Kidney epithelial cell (primary cell): ENCODE measurements around a stretch of chr2.

GRCh38 chr2:31365548-31365747 lies 49.1 kb downstream of the XDH start:
- RAMPAGE, long total RNA = no peak
- RRBS = 91% methylated on average over 2 of the region's 4 CpGs

GRCh38 chr2:31930211-31930644 lies 80.6 kb downstream of the MEMO1 start:
- RAMPAGE, long total RNA = no peak
- RRBS = no CpG with 5 or more reads among the region's 2 CpGs

DNA sequence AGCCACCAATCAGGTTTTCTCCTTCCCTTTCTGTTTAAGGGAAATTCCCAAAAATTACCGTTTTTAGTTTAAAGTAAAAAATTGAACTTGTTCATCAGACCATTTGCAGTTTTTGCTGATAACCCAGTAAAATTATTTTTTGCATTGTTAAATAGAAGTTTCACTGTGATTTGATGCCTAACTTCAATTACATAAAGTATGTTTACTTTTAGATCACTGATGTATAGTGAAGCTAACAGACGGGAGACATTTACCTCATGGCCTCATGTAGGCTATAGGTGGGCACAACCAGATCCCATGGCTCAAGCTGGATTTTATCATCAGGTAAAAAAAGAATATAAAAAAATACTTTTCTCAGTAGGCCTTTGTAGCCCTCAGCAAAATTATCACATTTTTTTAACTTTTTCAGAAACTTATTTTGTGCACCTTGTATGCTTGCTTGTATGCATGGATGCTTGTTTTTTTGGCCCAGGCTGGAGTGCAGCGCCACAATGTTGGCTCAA lies 35.1 kb downstream of the BIRC6 start:
- RAMPAGE, long total RNA = no peak
- RRBS = no CpG with 5 or more reads among the region's 3 CpGs

DNA sequence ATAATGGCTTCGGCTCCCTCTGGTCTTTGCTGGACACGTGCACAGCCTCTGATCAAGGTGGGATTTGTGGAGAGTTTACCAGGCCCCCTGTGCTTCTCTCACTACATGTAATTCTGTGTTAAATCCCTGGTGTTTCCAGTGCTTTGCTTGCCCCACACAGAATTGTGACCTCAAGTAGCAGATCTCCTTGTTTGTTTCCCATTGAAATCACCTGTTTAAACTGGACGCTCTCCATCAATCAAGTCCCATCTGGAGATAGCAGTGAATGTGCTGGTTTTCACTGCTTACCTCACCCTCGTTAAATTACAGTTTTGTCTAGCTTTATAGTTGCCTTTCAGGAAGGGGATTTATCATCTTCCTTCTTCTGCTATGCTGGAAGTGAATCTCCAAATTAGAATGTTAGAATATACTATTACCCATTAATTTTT lies 71.4 kb downstream of the BIRC6 start:
- RAMPAGE, long total RNA = no peak
- RRBS = no CpG with 5 or more reads among the region's 4 CpGs

DNA sequence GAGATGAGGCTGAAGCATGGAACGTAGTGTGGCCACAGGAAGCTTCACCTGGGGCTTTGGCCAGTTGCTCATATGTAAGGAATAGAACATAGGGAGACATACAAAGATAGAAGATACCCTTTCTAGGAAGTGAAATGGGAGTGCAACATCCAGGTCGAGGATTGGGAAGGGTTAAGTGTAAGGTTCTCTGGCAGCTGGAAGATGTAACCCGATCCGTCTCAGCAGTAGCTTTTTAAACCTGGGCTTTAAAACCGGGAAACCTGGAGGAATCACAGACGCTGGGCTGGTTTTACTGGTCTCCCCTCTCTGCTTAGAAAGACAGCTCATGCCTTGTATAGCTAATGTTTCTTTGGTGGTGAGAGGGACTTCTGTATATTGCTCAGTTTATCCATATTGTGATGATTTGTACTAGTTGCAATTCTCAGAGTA lies 8.8 kb upstream of the LTBP1 start:
- RAMPAGE, long total RNA = no peak
- RRBS = no CpG with 5 or more reads among the region's 6 CpGs

- RAMPAGE, long total RNA = no peak
- RRBS = no CpG with 5 or more reads among the region's 3 CpGs
These were observed 263.9 kb downstream of the LTBP1 start for GRCh38 chr2:33210433-33211192.

- RAMPAGE, long total RNA = no peak
- RRBS = no CpG with 5 or more reads among the region's 7 CpGs
These were observed 219.3 kb upstream of the RASGRP3 start for GRCh38 chr2:33257228-33257542.

DNA sequence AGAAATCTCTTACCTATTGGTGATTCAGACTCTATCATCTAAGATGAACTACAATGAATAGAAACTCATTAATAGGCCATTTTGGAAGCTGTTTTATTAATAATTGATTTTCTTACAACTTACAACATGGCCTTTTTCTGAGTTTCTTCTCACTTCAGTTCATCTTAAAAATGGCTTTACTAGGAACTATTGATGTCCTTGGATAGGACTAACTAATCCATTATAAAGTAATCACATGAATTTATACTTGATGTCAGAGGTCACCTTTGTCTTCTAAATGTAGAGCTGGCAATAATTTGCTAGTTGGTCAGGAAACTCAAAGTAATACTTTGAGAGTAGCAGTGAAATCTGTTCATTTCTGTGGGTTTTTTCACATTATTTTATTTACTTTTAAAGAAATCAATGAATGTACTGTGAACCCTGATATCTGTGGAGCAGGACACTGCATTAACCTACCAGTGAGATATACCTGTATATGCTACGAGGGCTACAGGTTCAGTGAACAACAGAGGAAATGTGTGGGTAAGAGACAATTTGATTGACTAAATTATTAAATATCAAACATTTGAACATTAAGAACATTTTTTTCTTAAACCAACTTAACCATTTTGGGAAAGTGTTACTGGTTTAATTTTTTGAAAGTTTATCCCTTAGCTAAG lies 203.1 kb upstream of the RASGRP3 start:
- RAMPAGE, long total RNA = no peak
- RRBS = no CpG with 5 or more reads among the region's 1 CpG

GRCh38 chr2:33444874-33445517 lies 31.5 kb upstream of the RASGRP3 start:
- RAMPAGE, long total RNA = no peak
- RRBS = no CpG with 5 or more reads among the region's 3 CpGs

- RAMPAGE, long total RNA = no peak
- RRBS = no CpG with 5 or more reads among the region's 3 CpGs
These were observed 17.9 kb downstream of the RASGRP3 start for GRCh38 chr2:33494481-33494680.

GRCh38 chr2:33532986-33533214 lies 56.5 kb downstream of the RASGRP3 start:
- RAMPAGE, long total RNA = no peak
- RRBS = no CpG with 5 or more reads among the region's 1 CpG

GRCh38 chr2:36394557-36395179 lies 39.1 kb downstream of the CRIM1 start:
- RAMPAGE, long total RNA = no peak
- RRBS = no CpG with 5 or more reads among the region's 7 CpGs

DNA sequence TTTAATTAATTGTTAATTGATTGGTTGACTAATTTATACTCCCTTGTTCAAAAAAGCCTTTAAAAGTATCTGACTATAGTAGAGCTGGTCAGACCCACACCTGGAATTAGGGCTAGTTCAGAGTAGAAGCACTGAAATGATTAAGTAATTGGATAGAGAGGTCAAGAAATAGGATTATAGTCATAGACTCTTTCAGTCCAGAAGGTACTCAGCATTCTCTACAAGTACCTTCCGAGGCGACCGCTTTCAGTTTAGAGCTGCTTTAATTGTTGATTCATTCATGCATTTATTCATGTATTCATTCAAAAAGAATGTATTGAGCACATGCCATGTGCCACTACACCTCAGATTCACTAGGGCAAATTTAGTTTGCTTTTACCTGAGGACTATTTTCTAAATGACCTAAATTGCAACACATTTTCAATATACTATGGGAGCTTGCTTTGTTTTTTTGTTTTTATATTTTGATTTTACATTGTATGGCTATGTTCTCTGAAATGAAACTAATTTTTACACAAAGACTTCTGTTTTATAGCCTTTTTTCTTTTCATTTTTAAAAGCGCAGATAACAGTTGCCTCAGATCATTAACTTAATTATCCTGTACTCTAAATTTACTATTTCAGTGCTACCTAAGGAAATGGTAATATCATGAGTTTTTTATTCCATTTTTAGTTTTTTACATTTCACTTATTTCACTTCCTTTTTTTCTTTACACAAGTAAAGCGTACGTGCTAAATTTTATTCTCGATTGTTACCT lies 48.8 kb downstream of the CRIM1 start:
- RAMPAGE, long total RNA = no peak
- RRBS = no CpG with 5 or more reads among the region's 7 CpGs

- RAMPAGE, long total RNA = no peak
- RRBS = no CpG with 5 or more reads among the region's 10 CpGs
These were observed 67.1 kb downstream of the FEZ2 start for GRCh38 chr2:36530581-36531487.

DNA sequence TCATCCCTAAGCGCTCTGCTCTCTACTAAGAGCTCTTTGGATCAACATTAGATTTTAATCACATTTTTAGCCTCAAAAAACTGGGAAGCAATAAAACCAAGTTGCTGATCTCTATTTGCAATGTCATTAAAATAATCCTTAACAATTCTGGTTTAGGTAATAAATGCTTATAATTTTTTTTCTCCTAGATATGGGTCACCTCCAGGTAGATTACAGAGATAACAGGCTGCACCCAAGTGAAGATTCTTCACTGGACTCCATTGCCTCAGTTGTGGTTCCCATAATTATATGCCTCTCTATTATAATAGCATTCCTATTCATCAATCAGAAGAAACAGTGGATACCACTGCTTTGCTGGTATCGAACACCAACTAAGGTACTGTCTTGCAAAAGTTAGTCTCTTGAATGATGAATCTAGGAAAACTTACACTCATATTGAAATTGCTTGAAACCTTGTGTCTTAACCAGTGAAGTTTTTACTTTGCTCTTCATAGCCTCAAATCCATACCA lies 51.1 kb downstream of the FEZ2 start:
- RAMPAGE, long total RNA = no peak
- RRBS = no CpG with 5 or more reads among the region's 2 CpGs

DNA sequence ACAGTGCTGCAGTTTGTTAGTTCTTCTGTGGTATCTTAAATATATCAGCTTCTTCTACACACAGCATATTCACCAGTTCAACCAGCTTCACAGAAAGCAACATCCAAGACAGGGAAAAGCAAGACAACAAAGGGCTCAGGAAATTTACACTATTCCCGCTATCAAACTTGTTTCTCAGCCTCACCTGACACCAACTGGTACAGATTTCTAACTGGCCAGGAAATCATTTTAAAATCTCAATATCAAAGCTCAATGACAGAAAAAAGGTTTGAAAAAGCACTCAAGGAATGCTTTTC lies 28.4 kb downstream of the FEZ2 start:
- RAMPAGE, long total RNA = no peak
- RRBS = no CpG with 5 or more reads among the region's 1 CpG

- RAMPAGE, long total RNA = no peak
- RRBS = no CpG with 5 or more reads among the region's 5 CpGs
These were observed 48.4 kb downstream of the HEATR5B start for GRCh38 chr2:37035520-37036354.

- RAMPAGE, long total RNA = no peak
- RRBS = no CpG with 5 or more reads among the region's 12 CpGs
These were observed 5.2 kb downstream of the GPATCH11 start for GRCh38 chr2:37089414-37090088.

DNA sequence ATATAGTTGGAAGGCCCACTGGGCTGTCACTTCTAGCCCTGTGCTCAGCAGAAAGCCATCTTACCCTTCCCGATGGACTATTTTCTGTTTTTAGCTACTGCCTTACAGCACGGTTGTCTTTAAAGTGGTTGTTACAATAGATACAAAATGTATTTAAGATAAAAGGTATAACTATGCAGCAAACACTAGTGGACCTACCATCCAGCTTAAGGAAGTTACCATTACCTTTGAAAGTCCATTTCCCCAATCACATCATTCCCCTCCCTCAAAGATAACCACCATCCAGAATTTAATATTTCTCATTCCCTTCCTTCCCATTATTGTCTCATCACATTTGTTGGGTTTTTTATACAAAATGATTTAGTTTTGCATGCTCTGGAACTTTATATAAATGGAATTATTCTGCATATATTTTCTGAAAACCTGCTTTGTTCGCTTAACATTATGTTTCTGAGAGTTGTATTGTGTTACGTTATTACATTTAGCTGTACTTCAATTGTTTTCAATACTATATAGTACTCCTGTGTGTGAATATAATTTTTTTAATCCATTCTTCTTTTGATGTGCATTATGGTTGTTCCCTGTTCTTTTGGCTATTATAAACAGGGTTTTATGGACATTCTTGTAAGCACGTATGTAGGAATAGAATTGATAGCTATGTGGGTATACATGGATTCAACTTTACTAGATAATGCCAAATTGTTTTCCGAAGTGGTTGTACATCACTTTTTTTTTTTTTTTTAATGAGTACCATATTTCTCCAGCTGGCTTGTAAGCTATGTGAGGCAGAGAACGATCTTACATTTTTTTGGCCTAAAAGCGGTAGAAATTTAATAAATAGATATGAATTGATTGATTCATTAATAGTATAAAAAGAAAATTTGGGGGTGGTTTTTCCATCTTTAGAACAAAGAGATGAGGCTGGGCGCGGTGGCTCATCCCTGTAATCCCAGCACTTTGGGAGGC lies 21.8 kb downstream of the GPATCH11 start:
- RAMPAGE, long total RNA = no peak
- RRBS = no CpG with 5 or more reads among the region's 10 CpGs

DNA sequence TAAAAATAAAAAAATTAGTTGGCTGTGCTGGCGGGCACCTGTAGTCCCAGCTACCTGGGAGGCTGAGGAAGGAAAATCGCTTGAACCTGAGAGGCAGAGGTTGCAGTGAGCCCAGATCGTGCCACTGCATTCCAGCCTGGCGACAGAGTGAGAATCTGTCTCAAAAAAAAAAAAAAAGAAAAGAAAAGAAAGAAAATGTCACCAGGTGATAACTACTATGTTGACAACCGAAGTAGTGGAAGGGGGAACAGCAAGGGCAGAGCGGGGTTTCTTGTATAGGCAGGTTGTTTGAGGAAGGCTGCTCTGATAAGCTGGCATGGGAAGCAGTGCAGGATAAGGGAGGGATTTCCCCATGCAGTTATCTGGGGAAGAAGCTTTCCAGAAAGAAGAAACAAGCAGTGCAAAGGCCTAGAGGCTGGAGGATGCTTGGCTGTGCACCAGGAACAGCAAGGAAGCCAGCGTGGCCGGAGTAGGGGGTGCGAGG lies 960 bp downstream of the EIF2AK2 start:
- RAMPAGE, long total RNA = no peak
- RRBS = no CpG with 5 or more reads among the region's 9 CpGs